Colic lymph node (tissue), 1 donor: ENCODE measurements around the gene SGPP2.

DNA sequence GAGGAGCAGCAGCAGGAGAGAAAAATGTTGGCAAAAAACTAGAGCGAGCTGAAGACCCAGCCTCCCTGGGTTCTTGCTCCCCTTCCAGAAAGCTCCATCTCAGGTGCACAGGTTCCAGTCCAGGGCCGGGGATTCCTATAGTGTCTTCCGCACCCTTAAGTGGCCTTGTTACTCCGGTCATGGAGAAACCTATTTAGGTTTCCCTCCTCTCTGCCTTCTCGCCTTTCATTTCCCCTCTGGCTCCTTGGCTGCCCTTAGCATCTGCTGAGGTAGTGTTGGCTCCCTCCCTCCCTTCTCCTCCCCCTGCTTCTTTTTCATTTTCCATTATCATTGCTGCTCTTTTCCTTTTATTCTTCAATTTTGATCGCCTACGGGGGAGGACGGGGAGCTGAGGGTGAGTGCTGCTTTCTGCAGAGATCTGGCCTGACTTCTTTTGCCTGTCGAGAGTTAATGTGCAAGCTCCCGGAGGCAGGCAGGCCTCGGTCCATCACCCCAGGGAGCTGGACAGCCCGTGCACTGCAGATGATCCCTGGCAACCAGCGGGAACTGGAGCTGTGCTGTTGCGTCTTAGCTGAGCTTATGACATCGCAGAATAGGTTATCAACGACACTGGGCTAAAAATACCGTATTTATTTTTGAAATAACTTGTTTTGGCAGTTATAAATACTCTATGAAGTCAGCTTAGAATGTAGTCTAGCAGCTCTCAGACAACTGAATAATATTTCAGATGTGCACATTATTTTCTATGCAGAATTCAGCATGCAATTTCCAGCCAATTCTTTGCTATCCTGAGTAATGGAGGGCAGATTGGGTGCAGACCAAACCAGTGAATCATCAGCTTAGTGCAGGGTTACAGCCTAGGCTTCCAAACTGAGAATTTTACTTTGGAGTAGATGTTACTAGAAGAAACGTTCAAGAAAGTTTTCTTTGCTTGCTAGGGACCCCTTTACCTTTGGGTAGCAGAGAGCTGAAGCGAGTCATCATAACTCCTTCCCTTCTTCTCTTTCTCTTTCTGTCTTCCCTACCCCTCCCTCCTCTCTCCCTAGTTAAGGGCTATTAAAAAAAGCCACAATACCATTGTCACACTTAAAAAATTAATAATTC is 141.9 kb downstream of the SLC4A3 start:
- PRO-cap, result no peak

GRCh38 chr2:221203254-221203577 is 368.9 kb downstream of the EPHA4 start:
- PRO-cap, result no peak

GRCh38 chr2:221942912-221943494 is 355.8 kb downstream of the PAX3 start:
- PRO-cap, result no peak

GRCh38 chr2:222155397-222155928 is 143.3 kb downstream of the PAX3 start:
- PRO-cap, result no peak

DNA sequence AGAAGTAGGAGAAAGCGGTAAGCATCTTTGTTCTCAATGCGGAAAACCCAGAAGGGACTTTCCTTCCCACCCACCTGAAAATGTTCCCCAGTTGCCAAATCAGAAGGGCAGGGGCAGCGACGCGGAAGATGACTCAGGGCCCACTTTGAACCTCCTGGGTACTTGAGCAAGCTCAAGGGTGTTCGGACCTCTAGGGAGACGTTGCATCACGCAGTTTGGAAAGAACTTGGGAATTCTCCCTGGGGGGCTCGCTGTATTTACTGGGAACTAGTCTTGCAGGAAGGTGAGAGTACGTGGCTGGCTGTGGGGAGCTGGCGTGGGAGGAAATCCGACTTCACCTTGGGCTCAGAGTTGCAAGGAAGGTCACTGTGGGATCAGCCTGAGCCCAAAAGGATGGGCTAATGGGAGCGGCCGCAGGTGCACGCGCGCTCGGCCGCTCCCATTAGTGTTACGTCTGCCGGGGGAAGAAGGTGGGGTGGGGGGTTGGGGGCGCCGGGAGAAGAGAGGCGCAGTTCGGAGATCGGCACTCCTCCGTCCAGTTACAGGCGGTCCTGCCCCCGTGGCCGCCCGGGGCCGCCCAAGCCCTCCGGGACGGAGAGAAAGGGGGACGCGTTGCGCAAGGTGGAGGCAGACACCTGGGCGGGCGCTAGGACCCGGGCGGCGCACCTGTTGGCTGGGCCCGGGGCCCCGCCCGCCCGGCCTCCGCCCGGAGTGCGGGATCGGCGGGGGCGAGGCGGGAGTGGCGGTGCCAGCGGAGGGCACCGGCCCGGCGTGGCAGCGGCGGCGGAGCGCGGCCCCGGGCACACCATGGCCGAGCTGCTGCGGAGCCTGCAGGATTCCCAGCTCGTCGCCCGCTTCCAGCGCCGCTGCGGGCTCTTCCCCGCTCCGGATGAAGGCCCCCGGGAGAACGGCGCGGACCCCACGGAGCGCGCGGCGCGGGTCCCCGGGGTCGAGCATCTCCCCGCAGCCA is at the start of gene SGPP2:
Gene SGPP2 (plus strand): TSS at position 748 of the 970 bp plus-strand sequence.
- PRO-cap, result bidirectional peak, plus-strand start at position 716 of the sequence, minus-strand start at position 645 of the sequence

DNA sequence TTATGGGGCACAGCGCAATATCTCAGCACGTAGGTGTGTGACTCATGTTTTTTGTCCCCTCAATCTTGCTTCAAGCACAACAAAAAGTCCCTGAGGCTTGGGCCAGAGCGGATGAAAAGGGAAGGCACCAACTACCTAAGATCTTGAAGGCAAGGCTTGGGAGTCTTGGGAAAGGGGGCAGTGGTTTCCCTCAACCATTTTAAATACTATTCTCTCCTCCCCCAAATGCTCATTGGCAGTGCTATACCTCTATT is 9.9 kb downstream of the SGPP2 start:
- PRO-cap, result no peak

GRCh38 chr2:222861159-222862100 is 594 bp downstream of the ACSL3 start:
- PRO-cap, result bidirectional peak, plus-strand start at chr2:222861525, minus-strand start at chr2:222861560; unidirectional peak, minus-strand start at chr2:222861681

DNA sequence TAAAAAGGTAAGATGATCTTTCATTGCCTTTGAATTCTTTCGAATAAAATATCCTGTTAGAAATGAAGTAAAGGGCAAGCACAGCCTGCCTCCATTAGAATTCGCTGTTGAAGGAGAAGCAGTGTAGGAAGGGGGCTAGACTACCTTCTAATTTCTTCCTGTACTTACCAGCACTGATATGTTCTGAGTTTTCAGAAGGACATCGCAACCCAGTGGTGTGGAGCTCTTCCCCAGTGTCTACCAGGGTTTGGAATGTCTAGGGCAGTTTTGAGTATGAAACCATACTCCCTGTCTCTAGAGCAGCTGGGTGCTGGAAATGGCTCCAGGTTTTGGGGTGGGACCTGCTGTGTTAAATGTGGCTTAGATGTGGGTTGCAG is 48.3 kb downstream of the ACSL3 start:
- PRO-cap, result no peak

GRCh38 chr2:222994109-222994775 is 57.7 kb upstream of the KCNE4 start:
- PRO-cap, result no peak

DNA sequence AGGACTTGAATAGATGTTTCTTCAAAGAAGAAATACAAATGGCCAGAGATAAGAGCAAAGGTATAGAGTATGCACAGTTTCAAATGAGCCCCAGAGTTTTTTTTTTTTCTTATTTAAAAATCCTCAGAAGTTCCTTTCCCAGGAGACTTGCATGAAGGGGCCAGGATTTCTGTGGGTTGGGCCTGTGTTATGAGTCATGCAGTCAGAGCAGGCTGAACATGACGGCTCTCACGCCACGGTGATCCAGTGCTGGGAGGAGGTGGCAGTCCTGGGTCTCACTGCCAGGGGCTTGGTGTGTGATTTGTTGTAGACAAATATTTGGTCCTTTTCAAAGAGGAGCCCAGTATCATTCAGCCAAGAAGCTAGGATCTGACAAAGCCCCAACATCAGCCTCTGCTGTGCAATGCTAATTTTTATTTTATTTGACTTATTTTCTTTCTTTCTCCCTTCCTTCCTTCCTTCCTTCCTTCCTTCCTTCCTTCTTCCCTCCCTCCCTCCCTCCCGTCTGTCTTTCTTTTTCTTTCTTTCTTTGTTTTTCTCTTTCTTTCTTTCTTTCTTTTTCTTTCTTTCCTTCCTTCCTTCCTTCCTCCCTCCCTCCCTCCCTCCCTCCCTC is 10.4 kb upstream of the KCNE4 start:
- PRO-cap, result bidirectional peak, plus-strand start at position 246 of the sequence, minus-strand start at position 107 of the sequence

DNA sequence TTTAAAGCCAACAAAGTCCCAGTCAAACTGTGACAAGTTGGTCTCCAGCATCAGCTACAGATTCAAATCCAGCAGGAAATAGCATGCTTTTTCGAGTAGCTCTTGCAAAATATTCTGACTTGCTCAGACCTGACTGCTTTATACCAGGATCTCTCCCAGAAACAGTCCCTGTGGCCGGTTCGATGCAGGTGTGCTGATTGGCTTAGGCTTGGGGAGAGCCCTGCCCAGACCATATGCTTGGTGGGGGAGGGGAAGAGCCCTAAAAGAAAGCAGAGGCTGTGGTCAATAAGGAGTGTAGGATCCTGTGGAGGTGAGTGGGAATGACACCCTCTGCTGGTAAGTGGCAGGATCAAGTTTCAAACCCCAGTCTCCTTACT is 49.6 kb downstream of the KCNE4 start:
- PRO-cap, result no peak

DNA sequence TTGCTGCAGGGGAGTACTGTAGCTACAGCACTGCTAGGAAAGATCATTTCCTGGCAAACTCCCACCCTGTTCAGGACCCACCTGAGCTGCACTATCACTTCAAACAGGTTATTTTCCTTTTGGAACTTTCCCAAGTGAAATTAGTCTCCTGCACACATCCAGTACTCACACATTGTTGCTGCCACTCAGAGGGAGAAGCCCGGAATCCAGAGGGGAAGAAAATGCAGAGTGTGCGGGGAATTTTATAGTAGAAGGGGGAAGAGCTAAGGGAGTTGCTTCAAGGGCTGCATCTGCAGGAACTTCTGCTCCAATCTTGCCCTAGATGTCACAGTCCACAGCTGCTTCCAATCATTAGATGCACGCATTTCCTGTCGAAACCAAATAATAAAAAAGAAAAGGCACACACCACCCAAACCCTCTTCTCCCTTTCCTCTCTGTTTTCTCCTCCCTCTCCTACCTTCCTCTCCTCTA is 71.8 kb downstream of the KCNE4 start:
- PRO-cap, result no peak

DNA sequence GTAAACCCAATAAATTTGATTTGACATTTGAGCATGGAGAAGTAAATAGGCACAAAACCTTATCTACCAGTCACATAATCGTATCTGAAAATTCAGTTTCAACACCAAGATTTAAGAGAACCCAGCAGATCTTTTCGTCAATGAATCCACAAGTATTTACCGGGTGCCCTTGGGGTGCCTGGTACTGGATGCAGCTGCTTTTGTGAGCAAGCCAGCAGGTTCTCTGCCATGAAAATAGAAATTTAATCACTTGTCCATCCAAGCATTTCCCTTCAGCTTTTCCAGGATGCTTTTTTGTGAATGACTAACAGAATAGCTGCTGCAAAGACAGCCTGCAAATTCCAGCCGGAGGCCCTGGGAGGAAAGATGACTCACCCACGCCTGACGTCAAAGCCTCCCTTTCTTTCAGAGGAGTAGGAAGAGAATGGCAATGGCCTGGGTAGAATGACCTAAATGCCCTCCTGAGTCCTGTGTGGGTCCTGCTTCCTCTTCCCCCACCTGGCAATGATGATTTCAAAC is 112.0 kb downstream of the AP1S3 start:
- PRO-cap, result no peak

DNA sequence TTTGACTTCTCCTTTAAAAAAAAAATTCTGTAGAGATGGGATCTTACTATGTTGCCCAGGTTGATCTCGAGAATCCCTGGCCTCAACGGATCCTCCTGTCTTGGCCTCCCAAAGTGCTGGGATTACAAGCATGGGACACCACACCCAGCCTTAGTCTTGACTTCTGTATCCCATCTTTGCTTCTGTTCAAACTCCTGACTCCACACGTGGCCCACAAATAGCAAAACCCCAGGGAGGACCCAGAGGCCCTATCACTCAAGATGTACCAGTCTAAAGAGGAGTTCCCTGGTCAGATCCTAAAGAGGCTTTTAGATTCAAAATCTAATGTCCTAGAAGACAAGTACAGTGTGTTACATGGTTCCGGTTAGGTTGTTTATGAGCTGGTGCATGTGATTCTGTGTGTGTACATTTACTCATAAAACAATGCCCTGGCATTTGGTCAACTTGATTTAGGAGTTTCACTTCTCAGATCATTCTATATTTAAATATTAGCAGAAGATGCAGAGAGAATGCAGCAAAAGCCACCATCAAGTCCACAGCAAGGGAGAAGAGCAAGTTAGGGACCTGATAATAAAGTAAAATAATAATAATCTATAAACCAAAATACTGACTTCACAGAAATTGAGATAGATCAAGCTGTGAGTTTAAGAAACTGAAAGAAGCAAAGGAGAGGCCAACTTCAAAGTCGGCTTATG is 4.0 kb upstream of the AP1S3 start:
- PRO-cap, result unidirectional peak, minus-strand start at position 298 of the sequence

GRCh38 chr2:223908401-223909023 is 36.6 kb downstream of the WDFY1 start:
- PRO-cap, result no peak

- PRO-cap, result no peak
Measured at GRCh38 chr2:223950298-223951474, 5.6 kb upstream of the WDFY1 start.

DNA sequence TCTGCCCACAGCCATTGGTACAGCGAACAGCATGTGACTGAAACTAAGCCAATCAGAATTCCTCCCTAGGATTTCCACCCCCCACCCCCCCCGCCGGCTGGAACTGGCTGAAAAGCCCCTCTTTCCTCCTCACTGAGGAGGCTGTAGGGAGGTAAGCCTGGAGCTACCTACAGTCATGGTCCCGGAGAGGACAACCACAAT is 7.5 kb downstream of the SERPINE2 start:
- PRO-cap, result no peak

DNA sequence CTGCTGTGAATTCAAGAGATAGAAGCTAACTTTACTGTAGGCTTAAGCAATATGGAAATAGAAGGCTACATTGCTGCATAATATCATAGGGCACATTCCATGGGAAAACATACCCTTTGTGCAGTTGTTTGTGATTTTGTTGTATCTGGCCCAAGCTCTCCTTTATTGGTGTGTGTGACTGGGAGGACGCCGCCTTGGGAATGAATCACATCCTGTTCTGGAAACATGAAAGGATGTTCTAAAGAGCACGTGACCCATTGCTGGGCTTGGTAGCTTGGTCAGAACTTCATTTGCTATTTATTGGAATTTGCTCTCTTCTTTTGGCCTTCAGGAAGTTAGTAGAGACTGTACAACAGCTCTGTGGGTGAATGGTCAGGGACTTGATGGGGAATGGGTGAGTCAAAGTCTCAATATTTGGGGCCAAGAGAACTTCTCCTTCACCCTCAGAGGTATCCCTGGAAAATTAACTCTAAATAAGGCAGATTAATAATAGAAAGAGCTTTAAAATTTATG is 106.8 kb upstream of the SERPINE2 start:
- PRO-cap, result no peak

GRCh38 chr2:224400838-224401607 is 884 bp downstream of the FAM124B start:
- PRO-cap, result no peak

GRCh38 chr2:224519884-224520858 is 65.0 kb downstream of the CUL3 start:
- PRO-cap, result no peak